Tibial nerve (tissue), 3 donors: Measurements from ENCODE around the genes CTXN2 and GLDN.

DNA sequence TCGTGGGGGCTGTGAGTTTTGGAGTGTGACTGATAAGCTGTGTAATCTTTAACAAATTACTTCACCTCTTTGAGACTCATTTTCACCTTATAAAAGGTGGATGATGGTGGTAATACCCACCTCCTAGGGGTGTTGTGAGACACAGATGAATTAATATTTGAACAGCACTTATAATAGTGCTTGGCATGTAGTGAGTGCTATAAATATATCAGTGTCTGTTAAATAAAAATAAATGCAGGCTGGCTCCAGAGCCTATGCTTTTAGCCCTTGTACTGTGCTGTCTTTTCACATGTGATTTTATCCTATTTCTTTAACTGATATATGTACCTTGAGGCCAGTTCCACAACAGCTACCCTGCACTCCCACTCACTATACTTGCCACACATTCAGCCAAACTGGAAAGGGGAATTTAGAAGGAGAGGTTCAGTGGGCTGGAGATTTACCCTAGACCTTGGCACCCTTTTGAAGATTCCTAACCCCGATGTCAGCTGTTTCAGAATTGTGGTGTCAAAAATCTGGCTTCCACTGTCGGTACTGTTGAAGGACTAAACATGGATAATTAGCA, 9.3 kb downstream of the SEMA6D start:
- PRO-cap = no peak
- RAMPAGE, long total RNA, 3 experiments = no peak in any of the 3 experiments

GRCh38 chr15:48149810-48150404, 28.2 kb downstream of the MYEF2 start:
- PRO-cap = no peak
- RAMPAGE, long total RNA, 3 experiments = no peak in any of the 3 experiments

GRCh38 chr15:48191513-48192414, at the start of gene CTXN2:
TSS of gene CTXN2 (plus strand) at chr15:48191665.
- PRO-cap = no peak
- RAMPAGE, long total RNA, 3 experiments = no peak in any of the 3 experiments

GRCh38 chr15:48444309-48444772, 113.1 kb downstream of the DUT start:
- PRO-cap = no peak
- RAMPAGE, long total RNA, 3 experiments = start-site peak on the minus strand in 1 of 3 experiments, at chr15:48444544-48444790 at its widest, 28 reads per replicate

DNA sequence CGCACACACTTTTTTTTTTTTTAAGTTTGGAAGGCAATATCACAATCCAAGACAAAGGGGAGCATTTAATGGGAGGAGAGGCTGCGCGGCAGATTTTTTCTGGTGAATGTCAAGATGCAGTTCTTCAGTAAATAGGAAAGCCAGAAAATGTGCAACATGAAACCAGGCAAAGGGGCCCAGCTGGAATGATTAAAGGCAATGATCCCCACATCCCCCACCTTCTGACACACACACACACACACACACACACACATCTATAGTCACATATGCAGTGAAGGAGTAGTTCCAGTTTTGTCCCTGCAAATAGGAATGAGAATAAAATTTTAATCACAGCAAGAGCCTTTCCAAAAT, 19.6 kb downstream of the EID1 start:
- PRO-cap = unidirectional peak, plus-strand start at position 64 of the sequence; bidirectional peak, plus-strand start at position 157 of the sequence, minus-strand start at position 101 of the sequence
- RAMPAGE, long total RNA, 3 experiments = no peak in any of the 3 experiments

DNA sequence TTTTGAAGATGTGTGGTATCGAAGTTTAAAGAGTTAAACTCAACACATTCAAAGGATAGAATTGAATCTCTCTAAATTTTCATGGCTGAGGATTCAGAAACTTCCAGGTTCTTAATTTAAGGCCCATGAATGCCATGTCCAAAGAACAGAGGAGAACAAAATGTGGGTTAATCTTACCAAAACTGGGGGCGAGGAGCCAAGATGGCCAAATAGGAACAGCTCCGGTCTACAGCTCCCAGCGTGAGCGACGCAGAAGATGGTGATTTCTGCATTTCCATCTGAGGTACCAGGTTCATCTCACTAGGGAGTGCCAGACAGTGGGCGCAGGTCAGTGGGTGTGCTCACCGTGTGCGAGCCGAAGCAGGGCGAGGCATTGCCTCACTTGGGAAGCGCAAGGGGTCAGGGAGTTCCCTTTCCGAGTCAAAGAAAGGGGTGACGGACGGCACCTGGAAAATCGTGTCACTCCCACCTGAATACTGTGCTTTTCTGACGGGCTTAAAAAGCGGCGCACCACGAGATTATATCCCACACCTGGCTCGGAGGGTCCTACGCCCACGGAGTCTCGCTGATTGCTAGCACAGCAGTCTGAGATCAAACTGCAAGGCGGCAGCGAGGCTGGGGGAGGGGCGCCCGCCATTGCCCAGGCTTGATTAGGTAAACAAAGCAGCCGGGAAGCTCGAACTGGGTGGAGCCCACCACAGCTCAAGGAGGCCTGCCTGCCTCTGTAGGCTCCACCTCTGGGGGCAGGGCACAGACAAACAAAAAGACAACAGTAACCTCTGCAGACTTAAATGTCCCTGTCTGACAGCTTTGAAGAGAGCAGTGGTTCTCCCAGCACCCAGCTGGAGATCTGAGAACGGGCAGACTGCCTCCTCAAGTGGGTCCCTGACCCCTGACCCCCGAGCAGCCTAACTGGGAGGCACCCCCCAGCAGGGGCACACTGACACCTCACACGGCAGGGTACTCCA, 27.0 kb upstream of the FGF7 start:
- PRO-cap = no peak
- RAMPAGE, long total RNA, 3 experiments = no peak in any of the 3 experiments

- PRO-cap = no peak
- RAMPAGE, long total RNA, 3 experiments = no peak in any of the 3 experiments
These were observed 43.1 kb downstream of the FGF7 start for GRCh38 chr15:49465926-49466795.

DNA sequence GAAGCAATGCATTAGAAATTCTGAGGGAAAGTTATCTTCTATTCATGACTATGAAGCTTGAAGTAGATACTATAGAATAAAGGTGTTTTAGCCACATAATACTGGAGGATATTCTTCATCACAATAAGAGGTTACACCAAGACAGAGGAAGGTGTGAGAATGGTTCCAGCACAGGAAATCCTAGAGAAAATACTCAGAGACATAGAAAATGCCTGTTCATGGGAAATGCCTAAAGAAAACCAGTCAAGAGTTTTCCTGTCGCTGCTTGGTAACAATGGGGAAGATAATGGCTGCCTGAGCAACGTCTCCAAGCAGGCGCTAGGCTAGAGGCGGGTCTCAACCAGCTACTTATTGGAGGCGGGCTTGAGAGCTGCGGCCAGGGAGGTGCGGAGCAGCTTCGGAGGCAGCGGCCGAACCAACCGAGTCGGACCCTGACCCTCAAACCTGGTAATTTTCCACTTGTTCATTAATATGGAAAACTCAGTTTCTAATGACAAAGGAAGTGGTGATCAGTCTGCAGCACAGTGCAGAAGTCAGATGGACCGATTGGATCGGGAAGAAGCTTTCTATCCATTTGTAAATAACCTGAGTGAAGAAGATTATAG, 173.0 kb downstream of the DTWD1 start:
- PRO-cap = no peak
- RAMPAGE, long total RNA, 3 experiments = no peak in any of the 3 experiments

GRCh38 chr15:49916950-49917719, 201.9 kb downstream of the ATP8B4 start:
- PRO-cap = no peak
- RAMPAGE, long total RNA, 3 experiments = no peak in any of the 3 experiments

DNA sequence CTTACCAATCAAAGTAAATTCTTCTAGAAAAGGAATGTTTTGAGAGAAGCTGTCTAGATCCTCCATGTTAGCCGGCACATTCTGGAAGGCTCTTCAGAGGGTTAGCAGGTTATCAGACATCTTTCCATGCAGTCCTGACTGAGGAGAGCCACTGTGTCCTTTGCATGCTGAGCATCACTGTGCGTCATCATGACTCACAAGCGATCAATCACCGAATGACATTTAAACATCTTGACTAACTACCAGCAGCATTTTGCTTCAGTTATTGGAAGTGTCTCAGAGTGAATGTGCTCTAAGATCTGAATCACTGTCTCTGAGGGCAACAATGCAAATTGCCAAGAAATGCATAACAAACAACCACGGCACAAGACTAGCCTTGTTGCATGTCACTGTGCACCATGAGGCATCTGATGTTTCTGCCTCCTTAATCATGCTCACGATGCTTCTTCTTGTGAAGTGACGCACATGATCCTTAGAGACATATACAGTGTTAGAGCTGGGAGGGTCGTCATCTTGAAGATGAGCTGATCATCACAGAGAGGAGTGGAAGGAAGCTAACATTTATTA, 18.3 kb upstream of the ATP8B4 start:
- PRO-cap = no peak
- RAMPAGE, long total RNA, 3 experiments = no peak in any of the 3 experiments

DNA sequence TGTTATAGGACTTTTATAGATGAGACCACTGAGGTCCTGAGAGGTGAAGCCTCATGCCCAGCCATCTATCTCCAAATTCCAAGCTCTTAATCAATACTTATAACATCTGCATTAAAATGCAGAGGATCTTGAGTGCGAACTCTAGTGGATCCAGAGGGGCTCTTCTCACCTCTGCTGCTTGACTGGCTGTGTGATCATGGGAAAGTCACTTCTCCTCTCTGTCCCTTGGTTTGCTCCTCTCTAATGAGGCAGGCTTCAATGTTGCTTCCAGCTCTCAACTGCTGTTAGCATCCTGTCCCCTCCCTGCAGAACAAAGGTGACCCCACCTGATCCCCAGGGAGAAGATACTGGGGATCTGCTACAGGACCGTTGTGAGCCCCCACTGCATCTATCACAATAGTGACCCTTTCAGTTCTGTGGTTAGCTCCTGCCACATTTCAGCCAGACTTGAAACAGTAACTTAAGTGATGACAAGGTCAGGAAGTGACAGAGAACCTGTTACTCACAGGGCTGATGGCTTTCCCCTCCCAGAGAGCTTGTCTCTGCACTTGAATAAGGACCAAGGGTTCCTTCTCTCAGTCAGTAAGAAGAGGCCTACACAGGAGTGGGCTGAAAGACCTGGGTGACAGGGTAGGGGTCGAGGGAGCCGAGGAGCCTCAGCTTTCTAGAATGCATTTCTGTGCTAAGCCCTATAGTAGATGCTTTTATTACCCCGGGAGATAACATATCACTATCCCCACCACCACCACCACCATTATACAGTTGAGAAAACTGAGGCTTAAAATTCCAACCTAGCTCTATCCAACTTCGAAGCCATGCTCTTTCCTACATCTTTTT, 1.4 kb downstream of the SLC27A2 start:
- PRO-cap = no peak
- RAMPAGE, long total RNA, 3 experiments = no peak in any of the 3 experiments

DNA sequence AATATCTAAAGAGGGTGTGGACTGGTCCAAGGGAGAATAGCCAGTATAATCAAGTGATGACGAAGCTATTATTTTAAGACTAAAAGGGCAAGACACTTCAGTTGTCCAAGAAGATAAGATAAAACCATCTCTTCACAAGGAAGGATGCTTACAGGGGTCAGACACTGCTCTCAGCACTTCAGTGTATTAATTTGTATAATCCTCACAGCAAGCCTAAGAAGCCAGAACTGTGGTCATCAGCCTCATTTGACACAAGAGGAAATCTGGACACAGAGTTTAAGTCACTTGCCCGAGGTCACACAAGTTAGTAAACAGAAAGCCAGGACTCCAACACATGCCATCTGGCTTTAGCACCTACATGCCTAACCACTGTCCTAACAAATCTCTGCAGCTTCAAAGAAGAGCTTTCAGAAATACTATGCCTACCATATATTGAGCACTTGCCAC, 14.6 kb downstream of the HDC start:
- PRO-cap = no peak
- RAMPAGE, long total RNA, 3 experiments = no peak in any of the 3 experiments

DNA sequence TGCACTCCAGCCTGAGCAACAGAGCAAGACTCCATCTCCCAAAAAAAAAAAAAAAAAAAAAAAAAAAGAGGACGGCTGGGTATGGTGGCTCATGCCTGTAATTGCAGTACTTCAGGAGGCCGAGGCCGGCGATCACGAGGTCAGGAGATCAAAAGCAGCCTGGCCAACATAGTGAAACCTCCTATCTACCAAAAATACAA, 51.1 kb downstream of the TRPM7 start:
- PRO-cap = no peak
- RAMPAGE, long total RNA, 3 experiments = no peak in any of the 3 experiments

DNA sequence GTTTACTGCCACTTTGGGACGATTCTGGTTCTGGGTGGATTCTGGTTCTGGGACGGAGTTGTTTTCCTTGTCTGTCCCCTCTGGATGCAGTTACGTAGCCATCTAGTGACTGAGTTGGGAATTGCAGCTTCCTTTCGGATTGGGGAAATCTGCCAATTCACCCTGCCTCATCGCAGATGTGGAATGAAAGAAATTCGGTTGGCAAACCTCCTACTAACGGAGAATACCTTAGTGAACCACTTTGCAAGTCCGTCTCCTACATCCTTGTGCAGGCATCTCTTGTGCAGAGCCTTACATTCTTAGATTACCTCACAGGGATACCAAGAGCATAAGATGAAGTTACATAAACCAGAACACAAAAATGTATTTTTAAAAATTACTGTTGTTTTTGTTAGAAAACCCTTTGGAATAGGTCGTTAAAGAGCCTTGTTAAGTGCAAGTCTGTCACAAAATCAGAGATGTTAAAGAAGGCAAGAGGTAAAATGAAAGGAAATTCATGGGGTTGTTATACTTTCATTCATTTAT, 31.4 kb upstream of the AP4E1 start:
- PRO-cap = no peak
- RAMPAGE, long total RNA, 3 experiments = no peak in any of the 3 experiments

GRCh38 chr15:51036885-51037979, 57.5 kb downstream of the TNFAIP8L3 start:
- PRO-cap = no peak
- RAMPAGE, long total RNA, 3 experiments = no peak in any of the 3 experiments

- PRO-cap = no peak
- RAMPAGE, long total RNA, 3 experiments = no peak in any of the 3 experiments
These were observed 42.9 kb downstream of the TNFAIP8L3 start for GRCh38 chr15:51051871-51052114.

- PRO-cap = no peak
- RAMPAGE, long total RNA, 3 experiments = no peak in any of the 3 experiments
These were observed 18.6 kb downstream of the TNFAIP8L3 start for GRCh38 chr15:51076107-51076408.

GRCh38 chr15:51334080-51334517, 4.3 kb downstream of the CYP19A1 start:
- PRO-cap = no peak
- RAMPAGE, long total RNA, 3 experiments = no peak in any of the 3 experiments

DNA sequence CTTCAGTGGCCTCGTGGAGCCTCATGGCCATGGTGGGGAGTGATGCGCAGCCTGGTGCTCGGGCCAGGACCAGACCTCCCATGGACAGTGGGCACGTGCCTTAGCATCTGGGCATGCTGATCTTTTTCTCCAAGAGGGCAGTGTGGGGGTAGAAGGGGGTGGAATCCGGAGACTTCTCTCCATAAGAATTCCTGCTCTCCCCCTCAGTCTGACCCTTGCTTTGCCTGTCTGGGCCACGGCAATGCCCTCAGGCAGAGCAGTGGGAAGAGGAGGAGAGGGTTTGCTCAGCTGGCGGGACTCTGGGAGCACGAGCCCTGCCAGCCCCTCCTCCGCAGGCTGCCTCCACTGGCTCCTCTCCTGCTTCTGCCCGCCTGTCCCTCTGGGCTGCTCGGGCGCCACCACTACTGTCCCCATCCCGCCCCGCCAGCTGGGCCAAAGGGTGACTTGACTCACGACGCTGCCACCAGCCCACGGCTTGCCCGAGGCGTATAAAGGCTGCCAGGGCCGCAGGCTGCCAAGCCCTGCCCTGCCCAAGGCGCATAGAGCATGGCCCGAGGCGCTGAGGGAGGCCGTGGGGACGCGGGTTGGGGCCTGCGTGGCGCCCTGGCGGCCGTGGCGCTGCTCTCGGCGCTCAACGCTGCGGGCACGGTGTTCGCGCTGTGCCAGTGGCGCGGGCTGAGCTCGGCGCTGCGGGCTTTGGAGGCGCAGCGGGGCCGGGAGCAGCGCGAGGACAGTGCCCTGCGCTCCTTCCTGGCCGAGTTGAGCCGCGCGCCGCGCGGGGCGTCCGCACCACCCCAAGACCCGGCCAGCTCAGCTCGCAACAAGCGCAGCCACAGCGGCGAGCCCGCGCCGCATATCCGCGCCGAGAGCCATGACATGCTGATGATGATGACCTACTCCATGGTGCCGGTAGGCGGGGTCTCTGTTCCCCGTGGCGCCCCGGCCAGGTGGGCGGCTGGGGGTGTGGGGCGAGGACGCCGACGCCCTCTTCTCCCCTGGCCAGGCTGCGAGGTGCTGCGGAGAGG, at the start of gene GLDN:
GLDN (plus strand) TSS at position 517 of the 1,025 bp plus-strand sequence.
- PRO-cap = unidirectional peak, plus-strand start at position 517 of the sequence
- RAMPAGE, long total RNA, 3 experiments = start-site peak on the plus strand in 1 of 3 experiments, centred at position 798 of the sequence, 20 reads per replicate

DNA sequence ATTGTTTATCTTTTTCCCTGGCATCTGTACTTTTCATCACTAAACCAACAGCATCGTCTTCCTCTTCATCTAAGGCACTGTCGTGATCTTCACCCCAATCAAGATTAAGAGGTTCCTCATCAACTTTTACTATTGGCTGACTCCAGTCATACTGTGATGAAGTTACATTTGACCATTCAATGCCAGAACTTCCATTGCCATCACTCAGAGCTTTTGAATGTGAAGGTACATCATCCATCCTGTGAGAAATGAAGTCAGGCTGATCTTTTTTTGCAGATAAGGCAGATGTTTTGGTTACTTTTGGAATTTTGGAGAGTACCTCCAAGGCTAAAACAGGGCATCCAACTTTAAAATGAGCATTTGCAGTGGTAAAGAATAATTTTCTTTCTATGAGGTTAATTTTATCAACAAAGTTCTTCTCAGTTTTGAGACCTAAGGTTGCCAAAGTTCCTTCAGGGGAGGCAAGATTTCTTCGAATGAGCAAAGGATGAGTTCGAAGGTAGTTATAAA, 139.7 kb downstream of the GLDN start:
- PRO-cap = no peak
- RAMPAGE, long total RNA, 3 experiments = no peak in any of the 3 experiments